Cytotoxic T cell (primary cell): ENCODE results near the genes ZP2 and IGSF6.

DNA sequence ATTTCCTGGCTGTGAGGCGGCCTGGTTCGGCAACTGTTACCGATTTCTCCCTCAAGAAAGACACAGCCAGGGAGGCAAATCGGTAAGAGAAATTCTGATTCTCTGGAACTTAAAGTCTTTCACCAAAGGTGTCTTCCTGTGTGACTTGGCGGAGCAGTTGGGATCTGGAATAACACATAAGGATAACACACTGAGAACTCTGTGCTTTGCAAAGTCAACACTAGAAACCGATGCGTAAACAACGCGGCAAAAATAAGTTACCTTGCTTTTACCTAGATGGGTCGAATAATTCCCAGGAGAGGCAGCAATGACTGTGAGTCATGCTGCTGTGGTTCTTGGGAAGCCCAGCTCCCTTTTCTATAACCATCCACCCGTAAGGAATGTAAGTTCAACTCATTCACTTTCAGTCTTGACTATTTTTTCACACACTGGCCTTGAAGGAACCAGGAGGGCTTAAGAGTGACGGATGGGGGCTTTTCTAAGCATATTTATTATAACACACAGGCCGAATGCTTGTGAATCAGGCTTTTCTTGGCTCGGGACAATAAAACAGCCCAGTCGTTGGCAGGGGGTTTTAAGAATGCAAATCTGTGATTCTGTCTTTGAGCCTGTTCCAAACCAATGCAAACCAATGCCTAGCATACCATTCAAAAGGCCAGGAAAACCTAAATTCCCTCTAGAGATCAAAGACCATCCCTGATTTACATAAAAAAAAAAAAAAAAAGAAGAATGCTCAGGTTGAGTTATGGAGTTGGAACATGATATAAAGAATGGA lies 24.1 kb downstream of the GPRC5B start:
- PRO-cap, 2 experiments = no peak in any of the 2 experiments

DNA sequence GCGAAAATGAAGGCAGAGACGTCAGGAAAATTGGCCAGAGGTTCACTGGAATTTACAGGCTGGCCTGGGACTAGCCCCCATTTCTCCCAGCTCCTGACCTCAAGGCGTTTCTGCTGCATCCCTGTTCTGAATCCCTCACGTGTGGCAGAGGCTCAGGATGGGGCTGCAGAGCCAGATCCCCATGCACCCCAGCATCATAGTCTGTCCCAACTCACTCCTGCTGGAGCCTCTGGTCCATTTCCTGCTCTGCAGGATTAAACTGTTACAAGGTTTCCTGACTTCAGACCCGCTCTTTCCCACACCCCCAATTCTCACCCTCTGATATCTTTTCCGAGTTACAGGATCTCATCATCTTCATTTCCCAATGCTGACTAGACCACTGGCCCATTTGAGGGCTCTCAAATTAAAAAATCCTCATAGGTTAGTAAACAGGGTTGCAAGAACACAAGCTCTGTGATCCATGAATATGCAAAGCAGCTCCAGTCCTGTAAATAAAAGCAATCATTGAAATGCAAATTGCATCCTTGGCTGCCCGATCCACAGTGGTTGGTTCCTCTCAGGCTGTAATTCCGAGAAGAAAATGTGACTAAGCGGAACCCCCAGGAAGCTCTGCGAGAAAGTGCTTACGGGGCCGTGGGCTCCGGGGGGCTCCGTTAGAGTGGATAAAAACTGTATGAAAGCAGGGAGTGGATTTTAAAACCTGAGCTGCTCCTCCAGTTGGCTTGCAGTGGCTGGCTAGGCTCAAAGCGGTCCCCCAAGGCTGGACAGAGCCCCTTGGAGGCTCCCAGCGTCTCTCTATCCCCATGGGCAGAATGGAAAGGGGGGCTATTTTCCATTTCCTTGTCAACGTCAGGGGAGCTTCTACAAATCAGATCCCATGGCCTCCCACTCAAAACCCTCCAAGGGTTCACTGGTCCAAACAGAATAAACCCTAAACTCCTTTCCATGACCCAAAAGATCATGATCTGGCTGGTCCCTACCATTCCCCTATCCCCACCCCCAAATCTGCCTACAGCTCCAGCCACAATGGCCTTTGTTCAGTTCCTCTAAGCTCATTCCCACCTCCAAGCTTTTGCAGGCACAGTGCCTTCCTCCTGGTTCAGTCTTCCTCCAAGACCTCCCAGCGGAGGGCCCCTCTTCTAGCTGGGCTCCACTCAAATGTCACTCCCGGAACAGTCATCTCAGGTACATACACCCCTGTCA lies 2.4 kb downstream of the GPRC5B start:
- PRO-cap, 2 experiments = no peak in any of the 2 experiments

DNA sequence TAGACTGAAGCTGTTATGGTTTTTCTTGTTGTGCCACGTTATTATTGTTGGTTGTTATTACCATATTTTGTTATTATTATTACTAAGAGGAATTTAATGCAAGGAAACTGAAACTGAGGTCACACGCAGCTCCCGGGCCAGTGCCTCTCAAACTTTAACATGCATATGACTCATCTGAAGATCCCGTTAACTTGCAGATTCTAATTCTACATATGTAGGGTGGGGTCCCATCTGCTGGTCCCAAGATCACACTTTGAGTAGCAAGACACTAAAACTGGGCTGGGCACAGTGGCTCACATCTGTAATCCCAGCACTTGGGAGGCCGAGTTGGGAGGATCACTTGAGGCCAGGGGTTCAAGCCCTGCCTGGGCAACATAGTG lies 828 bp downstream of the ACSM5 start:
- PRO-cap, 2 experiments = no peak in any of the 2 experiments

- PRO-cap, 2 experiments = no peak in any of the 2 experiments
These were observed 11.5 kb upstream of the ACSM2A start for GRCh38 chr16:20439781-20440230.

GRCh38 chr16:20598623-20599212 lies 22.6 kb upstream of the ACSM2B start:
- PRO-cap, 2 experiments = no peak in any of the 2 experiments

GRCh38 chr16:20693926-20694451 lies 3.5 kb downstream of the ACSM1 start:
- PRO-cap, 2 experiments = no peak in any of the 2 experiments

- PRO-cap, 2 experiments = no peak in any of the 2 experiments
These were observed 2.9 kb downstream of the THUMPD1 start for GRCh38 chr16:20738589-20739187.

DNA sequence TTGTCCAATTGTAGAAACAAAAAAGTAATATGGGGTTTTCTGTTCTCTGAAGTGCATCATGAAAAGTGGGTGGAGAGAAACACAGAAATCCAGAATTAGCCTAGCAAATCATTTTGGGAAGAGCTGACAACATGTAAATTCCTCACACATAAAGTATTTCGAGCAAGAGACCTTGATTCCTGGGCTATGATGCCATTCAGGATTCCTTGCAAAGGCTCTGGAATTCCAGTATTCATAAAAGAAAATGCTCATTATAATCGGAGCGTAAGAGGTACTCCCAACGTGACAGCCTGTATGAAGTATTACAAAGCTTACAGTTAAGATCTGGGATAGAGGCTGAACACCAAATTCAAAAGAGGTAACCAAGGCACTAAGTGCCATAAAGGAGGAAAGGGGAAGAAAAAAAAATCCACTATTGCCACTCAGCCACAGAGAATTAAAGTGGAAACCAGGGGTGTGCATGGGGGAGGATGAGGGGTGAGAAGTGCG lies 975 bp downstream of the DCUN1D3 start:
- PRO-cap, 2 experiments = no peak in any of the 2 experiments

DNA sequence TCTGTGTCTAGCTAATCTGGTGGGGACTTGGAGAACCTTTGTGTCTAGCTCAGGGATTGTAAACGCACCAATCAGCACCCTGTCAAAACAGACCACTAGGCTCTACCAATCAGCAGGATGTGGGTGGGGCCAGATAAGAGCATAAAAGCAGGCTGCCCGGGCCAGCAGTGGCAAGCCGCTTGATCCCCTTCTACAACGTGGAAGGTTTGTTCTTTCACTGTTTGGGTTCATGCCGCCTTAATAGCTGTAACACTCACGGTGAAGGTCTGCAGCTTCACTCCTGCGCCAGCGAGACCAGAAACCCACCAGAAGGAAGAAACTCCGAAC lies 2.7 kb upstream of the DNAH3 start:
- PRO-cap, 2 experiments = no peak in any of the 2 experiments

DNA sequence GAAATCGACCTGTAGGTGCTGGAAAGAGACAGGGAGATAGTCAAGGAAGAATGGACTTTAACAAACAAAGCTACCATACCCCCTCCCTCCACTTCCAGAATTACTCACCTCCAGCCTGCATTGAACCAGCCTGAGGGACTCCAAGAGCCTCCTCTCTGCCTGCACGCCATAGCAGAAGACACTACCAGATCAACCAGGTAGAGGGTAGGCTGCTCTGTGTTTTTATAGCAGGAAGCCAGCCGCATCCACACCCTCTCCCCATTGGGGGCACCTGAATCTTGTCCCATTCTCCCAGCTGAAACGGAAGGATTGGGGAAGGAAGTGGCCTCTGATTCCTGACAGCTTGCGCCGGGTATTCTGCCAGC lies at the start of gene ZP2:
Gene ZP2, minus strand, starts transcription at position 197 of the 365 bp plus-strand sequence.
- PRO-cap, 2 experiments = no peak in any of the 2 experiments

GRCh38 chr16:21652386-21652807 lies at the start of gene IGSF6:
Gene IGSF6 (minus strand): TSS chr16:21652608.
- PRO-cap, 2 experiments = no peak in any of the 2 experiments

- PRO-cap, 2 experiments = no peak in any of the 2 experiments
These were observed 67.1 kb downstream of the NPIPB4 start for GRCh38 chr16:21790526-21790844.

- PRO-cap, 2 experiments = peak in 2 of 2 experiments; most common plus-strand start chr16:21837323 (in 1); most common minus-strand start chr16:21837402 (in 1)
These were observed 20.3 kb downstream of the NPIPB4 start for GRCh38 chr16:21837205-21837652.

GRCh38 chr16:21952245-21952770 lies 853 bp upstream of the UQCRC2 start:
- PRO-cap, 2 experiments = no peak in any of the 2 experiments

DNA sequence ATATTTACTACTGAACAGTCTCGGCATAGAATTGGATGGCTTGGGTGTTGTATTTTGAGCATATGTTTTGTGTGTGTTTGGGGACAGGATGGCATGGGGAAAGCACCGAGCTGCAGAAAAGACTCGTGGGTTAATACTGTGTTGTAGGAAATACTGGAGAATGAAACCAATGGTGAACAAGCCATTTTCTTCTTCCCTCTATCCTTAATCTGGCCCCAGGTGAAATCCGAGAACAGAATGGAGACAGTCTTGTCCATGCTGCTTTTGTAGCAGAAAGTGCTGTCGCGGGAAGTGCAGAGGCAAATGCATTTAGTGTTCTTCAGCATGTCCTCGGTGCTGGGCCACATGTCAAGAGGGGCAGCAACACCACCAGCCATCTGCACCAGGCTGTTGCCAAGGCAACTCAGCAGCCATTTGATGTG lies 18.6 kb downstream of the UQCRC2 start:
- PRO-cap, 2 experiments = no peak in any of the 2 experiments

- PRO-cap, 2 experiments = no peak in any of the 2 experiments
These were observed 23.1 kb downstream of the MOSMO start for GRCh38 chr16:22030821-22031555.

DNA sequence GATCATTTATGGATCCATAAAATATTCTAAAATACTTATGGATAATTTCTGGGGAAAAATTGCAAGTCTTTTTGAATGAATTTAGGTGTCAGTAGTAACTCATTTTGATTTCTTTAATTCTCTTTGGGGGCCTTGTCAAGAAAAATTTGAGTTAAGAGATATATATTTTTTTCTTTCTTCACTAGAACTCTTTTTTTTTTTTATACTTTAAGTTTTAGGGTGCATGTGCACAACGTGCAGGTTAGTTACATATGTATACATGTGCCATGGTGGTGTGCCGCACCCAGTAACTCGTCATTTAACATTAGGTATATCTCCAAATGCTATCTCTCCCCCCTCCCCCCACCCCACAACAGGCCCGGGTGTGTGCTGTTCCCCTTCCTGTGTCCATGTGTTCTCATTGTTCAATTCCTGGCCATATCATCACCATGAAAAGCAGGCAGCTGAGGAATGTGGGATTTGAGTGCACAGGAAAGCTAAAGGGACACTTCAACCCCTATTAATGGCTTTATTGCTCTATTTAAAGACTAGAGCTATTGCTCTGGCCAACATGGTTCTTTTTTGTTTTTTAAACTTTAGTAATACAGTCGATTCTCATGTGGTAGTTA lies 37.9 kb downstream of the MOSMO start:
- PRO-cap, 2 experiments = no peak in any of the 2 experiments

GRCh38 chr16:22266182-22266958 lies 30.8 kb upstream of the POLR3E start:
- PRO-cap, 2 experiments = no peak in any of the 2 experiments

GRCh38 chr16:22320922-22321737 lies 23.9 kb downstream of the POLR3E start:
- PRO-cap, 2 experiments = no peak in any of the 2 experiments

GRCh38 chr16:22324300-22325086 lies 27.3 kb downstream of the POLR3E start:
- PRO-cap, 2 experiments = no peak in any of the 2 experiments